Mesenchymal stem cell of adipose (primary cell): ENCODE results near the gene FAM110C.

- CAGE, long polyA plus RNA, result no peak
Observed at GRCh38 chr2:35828-36409, 10.4 kb downstream of the FAM110C start.

- CAGE, long polyA plus RNA, result no peak
Observed at GRCh38 chr2:46391-47420, at the start of gene FAM110C. Gene FAM110C (minus strand): TSS chr2:46505.

DNA sequence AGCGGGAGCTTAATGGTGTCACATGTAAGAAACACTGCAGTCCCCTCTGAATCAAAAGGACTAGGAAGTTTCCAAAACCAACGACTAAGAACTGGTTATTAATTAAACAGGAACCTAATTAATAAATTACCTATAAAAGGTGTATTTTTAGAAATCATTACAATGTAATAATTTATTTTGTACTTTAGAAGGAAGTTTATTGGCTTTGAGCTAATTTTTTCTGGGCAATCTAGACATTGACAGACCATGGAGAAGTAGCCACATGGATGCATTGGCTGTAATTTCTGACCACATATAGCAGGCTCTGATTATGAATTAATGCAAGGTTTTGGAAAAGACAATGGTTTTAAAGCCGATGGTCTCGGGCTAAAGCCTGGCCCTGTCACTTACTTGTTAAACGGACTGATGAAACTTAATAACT is 23.9 kb upstream of the FAM110C start:
- CAGE, long polyA plus RNA, result no peak

GRCh38 chr2:503582-504015 is 173.6 kb downstream of the TMEM18 start:
- CAGE, long polyA plus RNA, result no peak

DNA sequence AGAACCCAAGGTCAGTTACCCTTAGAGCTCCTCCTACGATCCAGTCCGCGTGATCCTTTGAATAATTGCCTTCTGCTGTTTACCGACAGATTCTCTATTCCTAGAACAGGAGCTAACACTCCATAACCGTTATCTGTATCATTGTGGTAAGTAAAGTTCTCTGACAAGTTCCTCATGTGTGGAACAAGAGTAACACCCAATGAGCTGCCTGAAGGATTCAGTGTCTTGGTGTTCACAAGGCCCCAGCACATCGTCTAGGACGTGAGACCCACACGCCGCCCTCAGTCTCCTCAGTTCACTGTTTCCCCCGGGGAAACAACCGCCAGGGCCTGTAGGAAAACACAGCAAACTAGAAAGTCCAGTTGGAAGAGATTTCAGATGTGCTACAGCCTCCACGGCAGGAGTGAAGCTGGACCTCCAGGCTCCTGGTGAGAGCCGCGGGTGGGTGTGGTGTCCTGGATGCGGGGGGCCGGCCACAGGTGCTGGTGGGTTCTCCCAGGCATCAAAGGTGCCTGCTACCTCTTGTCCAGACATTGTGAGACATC is 131.5 kb downstream of the TMEM18 start:
- CAGE, long polyA plus RNA, result no peak

- CAGE, long polyA plus RNA, result no peak
Observed at GRCh38 chr2:557762-558496, 119.3 kb downstream of the TMEM18 start.

- CAGE, long polyA plus RNA, result no peak
Observed at GRCh38 chr2:589421-590112, 87.6 kb downstream of the TMEM18 start.

DNA sequence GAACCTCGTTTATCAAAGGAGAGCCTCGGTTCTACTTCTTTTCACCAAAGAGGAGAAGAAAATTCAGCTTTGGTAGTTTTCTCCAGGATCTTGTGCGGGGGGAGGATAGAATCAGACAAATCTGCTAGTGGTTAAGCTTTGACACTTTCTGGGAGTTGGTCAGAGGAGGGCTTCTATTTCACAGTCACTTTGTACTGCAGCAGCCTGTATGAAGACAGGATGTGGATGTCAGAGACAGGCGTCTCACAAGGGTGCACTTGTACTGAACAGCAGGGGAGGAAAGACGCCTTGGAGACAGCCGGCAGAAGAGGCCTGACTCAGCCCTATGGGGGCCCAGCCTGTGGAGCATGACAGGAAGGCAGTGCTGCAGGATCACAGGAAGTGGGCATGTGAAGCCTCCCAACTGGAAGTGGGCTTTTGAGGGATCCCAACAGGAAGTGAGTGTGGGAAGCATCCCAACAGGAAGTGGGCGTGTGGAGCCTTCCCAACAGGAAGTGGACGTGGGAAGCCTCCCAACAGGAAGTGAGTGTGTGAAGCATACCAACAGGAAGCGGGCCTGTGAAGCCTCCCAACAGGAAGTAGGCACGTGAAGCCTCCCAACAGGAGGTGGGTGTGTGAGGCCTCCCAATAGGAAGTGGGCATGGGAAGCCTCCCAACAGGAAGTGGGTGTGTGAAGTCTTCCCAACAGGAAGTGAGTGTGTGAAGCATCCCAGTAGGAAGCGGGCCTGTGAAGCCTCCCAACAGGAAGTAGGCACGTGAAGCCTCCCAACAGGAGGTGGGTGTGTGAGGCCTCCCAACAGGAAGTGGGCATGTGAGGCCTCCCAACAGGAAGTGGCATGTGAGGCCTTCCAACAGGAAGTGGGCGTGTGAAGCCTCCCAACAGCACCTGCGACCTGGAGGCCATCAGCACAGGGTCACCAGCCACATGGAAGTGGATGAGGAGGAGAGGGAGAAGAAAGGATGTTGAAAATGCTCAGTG is 212.3 kb downstream of the SNTG2 start:
- CAGE, long polyA plus RNA, result no peak

GRCh38 chr2:1388126-1388937 is 24.9 kb upstream of the TPO start:
- CAGE, long polyA plus RNA, result no peak

DNA sequence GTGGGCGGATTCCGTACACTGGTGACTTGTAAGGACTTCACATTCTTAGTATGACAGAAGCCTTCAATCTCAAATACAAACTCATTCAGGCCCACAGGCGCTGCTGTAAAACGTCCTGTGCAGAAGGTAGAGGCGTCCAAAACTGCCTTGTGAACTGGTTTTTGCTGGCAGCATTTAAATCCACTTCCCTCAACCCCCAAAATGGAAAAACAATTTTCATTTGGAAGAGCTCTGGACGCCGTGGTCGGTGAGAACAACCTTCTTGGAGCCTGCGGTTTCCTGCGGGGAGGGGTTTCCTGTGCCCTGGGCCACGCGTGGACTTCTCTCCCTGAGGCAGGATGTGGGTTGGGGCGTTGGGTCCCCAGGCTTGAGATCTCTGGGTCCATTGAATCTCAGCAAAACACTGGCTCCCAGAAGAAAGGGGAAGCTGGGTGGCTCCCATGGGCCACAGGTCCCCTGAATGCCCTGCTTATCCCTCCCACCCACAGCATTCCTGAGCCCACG is 151.1 kb downstream of the TPO start:
- CAGE, long polyA plus RNA, result no peak

GRCh38 chr2:1591767-1592446 is 152.4 kb downstream of the PXDN start:
- CAGE, long polyA plus RNA, result no peak

DNA sequence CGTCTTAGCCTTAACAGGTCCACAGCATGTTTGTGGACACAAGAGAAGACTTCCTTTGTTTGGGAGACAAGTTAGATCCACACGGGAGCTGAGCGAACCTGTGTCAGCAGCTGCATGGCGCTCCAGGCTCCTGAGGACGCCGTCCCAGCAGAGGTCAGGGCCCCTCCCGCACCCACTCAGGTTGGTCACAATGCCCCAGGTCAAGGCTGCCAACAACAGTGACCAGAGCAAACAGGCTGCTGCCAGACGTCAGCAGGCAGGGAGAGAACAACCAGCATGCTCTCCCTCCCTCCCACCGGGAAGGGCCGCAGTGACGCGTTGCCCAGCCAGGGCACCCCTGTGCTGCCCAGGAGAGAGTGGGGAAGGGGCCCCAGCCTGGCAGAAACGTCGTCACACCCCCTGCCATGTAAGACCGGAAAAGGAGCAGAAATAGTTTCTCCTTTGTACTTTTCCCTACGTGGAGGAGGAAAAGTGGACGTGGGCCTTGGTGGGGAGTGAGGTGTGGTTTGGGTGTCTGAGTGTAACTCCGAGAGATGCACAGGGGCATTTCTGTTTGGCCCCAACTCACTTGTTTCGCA is 67.9 kb downstream of the PXDN start:
- CAGE, long polyA plus RNA, result no peak

- CAGE, long polyA plus RNA, result no peak
Observed at GRCh38 chr2:1715248-1715917, 28.9 kb downstream of the PXDN start.

- CAGE, long polyA plus RNA, result no peak
Observed at GRCh38 chr2:1816052-1816786, 71.9 kb upstream of the PXDN start.

DNA sequence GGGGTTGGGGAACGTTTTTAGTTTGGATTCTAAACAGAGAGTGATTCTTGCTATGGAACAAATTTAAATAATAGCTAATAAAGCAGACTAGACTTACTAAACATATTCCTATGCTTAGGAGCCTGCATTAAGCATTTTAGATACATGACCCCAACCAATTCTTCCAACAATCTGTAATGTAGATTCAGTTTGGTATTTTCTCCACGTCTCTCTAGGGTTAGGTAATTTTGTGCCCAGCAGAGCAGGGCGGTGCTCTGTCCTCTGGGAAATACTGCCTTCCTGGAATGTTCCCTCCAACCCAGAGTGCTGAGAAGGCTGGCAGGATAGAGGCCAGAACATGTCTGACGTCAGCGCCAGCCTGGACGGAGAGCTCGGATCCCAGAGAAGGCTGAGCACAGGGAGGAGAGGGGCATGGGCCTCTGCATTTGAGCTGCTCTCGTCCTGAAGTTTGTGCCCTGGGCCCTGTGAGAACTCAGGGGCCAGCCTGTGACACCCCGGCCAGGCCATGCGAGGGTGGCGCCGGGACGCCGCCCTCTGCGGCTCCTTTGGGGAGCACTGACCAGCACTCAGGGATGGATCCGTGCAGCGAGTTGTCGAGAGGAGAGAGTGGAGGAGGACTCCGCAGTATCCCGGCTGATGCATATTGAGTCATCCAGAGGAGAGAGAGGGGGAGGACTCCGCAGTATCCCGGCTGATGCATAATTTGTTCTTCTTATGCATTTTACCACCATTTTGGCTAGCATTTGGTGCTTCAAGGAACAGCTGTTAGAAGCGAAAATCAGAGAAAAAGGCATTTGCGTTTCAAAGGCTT is 80.0 kb upstream of the PXDN start:
- CAGE, long polyA plus RNA, result no peak

DNA sequence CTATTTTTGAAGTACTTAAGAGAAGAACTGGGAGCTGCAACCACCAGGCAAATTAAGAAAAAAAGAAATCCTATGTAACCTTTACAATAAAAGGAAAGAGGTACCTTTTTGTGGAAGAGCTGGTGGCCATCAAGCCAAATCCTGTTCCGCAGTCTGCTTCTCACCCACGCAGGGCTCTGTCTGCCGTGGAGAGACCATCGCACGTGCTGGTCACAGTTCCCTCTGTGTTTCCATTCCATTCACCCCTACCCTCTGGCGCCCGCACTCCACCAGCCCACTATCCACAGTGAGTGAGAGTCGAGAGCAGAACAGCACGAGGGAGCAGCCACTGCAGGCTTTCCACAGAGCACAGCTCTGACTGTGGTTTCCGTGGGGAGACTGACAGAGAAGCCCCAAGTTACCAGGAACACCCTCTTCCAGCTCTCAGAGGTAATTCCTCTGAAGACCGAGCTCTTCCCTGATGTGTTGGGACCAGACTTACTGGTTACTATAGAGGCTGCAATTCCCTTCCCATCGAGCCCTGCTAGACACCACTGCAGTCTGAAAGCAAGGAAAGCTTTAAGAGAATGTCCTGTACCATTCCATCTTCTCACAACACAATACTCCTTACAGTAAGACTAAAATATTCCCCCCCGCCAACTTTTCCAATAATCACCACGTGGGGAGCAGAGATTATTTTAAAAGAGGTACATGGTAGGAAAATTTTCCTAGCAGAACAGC is 5.0 kb downstream of the MYT1L start:
- CAGE, long polyA plus RNA, result no peak

DNA sequence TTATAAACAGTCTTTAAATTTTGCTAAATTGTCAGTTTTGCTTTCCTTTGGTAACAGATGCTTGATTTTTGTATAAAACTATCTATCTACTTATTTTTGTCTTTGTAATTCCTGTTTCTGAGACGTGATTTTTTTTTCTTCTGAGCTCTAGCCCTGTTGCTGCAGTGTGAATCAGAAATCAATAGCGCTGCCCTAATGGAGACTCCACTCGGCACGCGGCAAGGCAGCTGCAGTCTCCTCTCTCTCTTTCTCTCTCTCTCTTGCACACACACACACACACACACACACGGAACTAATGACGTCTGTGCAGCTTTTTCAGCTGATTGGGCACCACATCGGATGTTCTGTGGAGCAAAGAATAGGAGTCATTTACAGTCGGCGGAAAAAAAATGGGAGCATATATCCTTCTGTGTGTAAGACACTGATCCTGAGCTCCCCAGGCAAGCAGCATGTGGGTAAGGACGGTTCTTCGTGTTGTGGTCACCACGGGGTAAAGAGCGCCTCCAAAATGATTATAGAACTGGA is 2.0 kb upstream of the MYT1L start:
- CAGE, long polyA plus RNA, result no peak

DNA sequence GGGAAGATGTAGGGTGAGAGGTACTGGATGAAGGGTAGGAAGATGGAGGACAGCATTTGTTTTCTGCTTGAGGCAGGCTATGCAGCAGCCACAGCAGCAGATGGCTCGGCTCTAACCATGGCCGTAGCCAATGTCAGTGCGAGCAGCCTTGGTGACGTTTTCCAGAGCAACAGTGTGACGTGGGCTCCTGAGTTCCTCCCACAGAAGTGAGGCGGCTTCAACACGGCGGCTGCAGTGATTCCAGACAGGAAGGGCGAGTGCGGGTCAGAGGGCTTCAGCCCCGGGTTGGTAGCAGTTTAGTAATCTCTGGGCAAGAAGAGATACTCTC is 133.0 kb upstream of the MYT1L start:
- CAGE, long polyA plus RNA, result no peak

DNA sequence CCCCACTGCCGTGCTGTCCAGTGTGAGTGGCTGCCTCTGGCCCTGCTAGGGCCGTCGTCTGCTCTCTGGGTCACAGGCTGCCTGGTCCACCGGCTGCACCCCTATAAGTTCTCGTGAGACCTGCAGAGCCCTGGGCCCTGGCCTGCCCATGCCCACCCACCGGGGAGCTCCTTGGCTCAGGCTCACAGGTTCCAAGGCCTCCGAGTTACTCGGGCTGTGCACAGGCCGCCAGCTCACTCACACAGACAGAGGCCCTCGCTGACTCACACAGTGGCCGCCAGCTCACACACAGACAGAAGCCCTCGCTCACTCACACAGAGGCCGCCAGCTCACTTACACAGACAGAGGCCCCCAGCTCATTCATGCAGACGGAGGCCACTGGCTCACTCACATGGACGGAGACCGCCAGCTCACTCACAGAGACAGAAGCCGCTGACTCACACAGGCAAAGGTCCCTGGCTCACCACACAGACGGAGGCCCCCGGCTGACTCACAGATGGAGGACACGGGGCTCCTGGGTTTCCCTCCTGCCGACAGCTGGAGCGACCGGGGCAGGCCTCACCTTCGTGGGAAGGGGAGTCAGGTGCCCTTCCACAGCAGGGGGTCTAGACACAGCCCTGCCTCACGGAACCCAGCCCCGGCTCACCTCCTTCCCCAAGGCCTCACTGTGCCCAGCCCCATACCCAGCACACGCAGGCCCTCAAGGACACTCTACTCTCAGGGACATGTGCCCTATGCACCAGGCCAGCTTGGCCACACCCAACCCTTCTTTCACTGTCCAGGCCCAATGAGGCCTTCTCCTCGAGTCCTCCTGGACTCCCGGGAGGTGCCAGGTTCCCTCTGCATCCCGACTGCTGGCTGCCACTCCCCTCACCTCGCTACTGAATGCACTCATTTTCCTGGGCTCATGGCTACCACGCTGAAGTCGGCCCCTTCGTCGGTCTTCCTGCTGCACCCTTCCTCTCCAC is 334.3 kb upstream of the MYT1L start:
- CAGE, long polyA plus RNA, result no peak

DNA sequence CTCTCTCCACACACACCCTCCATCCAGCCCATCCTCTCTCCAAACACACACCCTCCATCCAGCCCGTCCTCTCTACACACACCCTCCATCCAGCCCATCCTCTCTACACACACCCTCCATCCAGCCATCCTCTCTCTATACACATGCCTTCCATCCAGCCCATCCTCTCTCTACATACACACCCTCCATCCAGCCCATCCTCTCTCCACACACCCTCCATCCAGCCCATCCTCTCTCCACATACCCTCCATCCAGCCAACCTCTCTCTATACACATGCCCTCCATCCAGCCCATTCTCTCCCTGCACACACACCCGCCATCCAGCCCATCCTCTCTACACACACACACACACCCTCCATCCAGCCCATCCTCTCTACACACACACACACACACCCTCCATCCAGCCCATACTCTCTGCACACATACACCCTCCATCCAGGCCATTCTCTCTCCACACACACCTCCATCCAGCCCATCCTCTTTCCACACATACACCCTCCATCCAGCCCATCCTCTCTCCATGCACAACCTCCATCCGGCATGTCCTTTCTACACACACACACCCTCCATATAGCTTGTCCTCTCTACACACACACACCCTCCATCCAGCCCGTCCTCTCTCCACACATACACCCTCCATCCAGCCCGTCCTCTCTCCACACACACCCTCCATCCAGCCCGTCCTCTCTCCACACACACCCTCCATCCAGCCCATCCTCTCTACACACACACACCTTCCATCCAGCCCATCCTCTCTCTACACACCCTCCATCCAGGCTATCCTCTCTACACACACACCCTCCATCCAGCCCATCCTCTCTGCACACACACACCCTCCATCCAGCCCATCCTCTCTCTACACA is 82.8 kb downstream of the EIPR1 start:
- CAGE, long polyA plus RNA, result no peak